GM06990 (cell line): ENCODE measurements around the gene COA4.

DNA sequence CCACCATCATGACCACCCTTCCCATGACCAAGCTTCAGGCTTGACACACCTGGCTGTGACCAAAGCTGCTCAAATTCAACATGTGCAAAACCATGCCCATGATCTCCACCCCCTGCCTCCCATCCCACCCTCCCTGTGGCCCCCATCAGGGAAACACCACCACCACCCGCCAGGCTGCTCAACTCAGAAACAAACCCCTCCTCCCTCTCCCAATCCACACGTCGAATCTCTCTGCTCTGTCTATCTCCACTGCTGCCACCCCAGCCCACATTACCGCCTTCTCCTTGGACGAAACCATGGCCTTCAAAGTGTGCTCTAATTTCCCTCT is 19.7 kb upstream of the PDE2A start:
- RRBS = no CpG with 5 or more reads among the region's 5 CpGs

DNA sequence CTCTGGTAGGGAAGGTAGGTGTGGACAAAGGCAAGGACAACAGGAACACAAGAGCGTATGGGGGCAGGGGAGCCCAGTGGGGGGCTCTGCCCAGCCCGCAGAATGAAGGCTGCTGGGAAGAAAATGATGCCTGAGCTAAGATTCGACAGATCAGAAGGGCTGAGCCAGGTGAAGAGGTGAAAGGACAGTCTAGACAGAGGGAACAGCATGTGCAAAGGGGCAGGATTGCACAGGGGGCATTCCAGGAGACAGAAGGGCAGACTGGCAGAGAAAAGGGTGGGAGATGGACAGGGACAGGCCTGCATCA is 33.2 kb upstream of the PDE2A start:
- RRBS = no CpG with 5 or more reads among the region's 3 CpGs

DNA sequence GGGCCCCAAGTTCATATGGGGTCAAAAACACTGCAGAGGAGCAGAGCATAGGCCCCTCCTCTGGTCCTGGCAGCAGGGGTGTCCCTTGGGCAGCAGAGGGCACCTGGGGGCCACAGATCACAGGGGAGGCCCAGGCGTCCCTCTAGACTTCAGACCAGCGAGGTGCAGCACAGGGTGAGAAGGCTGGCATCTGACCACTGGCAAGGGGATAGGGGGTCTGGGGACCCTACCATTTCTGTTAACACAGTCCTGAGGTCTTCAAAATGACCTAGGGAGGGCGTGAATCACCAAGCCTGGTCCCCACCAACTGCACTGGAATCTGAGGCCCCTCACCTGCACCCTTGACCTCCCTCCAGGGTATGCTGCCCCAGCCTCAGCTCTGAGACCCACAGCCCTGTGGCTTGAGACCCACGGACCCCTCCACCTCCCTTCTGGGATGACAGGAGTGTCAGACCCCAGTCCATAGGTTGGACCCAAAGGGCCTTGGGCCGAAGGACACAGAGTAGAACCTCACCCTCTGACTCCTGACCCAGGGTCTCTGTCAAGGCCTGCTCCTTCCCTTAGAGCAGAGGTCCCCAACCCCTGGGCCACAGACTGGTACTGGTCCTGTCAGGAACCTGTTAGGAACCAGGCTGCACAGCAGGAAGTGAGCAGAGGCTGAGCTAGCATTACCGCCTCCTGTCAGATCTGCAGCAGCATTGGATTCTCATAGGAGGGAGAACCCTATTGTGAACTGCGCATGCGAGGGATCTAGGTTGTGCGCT is 1.5 kb upstream of the ARAP1 start:
- RRBS = no CpG with 5 or more reads among the region's 9 CpGs

DNA sequence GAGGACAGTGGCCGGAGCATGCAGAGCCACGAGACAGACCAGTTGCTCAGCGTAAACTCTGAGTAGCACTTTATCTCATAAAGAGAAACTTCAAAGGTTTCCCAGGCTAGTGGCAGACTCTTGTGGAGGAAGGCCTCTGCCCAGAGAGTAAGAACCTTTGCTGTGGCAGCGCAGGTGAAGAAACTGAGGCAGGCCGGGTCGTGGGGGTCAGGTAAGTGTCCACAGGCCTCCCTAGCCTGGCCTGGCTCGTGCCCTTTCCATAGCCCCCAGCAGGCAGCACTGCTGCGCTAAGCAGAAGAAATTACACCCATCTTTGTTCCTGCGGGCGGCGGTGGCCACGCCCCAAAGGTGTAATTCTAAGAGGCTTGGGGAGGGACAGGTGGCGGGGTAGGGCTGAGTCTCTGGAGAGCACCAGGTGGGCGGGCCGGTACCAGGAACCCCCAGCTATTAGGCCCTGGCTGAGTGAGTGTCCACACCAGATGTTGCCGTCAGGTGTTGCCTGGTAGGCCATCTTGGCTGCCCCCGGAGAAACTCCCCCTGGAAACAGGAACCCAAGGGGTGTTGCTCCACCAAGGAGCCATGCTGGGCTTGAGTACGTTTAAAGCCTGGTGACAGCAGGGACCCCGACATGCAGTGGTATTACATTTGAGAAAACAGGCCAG is 12.2 kb upstream of the ARAP1 start:
- RRBS = no CpG with 5 or more reads among the region's 19 CpGs

GRCh38 chr11:72778705-72779537 is 14.9 kb downstream of the STARD10 start:
- RRBS = no CpG with 5 or more reads among the region's 7 CpGs

- RRBS = 39% methylated on average over 13 of the region's 31 CpGs
Observed at GRCh38 chr11:72780913-72781430, 12.9 kb downstream of the STARD10 start.

GRCh38 chr11:72921481-72921970 is 107.3 kb downstream of the ATG16L2 start:
- RRBS = no CpG with 5 or more reads among the region's 3 CpGs

GRCh38 chr11:72982131-72982492 is 160.0 kb downstream of the FCHSD2 start:
- RRBS = no CpG with 5 or more reads among the region's 3 CpGs

GRCh38 chr11:73140496-73141027 is 1.6 kb downstream of the FCHSD2 start:
- RRBS = 4% methylated on average over 10 of the region's 21 CpGs

DNA sequence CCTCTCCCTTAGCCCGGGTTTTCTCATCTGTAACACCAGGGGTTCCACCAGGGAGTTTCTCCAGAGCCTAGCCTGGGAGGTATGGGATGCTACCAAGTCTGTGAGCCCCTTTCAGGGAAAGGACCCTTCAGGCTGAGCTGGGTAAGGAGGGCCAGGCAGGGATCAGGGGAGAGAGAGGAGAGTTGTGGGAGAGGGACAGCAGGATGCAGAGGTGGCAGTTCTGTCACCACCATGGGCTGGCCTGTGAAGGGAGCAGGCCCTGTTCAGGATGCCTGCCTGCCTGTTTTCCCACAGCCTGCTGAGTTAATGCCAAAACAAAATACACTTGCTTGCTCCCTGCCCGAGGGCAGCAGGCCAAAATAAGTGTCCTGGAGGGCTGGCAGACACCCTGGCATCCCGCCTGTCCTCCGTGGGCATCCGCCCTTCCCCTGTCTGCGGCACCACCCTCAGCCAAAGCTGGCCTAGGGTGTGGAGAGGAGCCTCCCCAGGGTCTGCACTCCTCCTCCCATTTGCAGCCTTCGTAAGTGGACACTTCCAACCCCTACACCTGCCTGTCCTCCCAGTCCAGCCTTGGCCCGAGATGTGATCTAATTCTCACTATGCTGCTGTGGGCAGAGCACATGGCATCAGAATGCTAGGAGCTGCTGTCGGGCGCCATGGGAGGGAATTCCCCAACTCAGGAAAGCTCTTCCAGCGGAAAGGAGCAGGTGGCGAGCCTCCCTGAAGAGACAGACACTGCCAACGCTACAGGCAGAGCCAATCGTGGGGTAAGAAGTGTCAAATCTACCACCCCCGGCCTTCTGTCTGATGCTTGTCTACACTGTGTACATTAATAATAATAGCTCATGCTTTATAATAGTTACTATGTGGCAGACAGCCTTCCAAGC is 6.0 kb upstream of the FCHSD2 start:
- RRBS = no CpG with 5 or more reads among the region's 15 CpGs

GRCh38 chr11:73157135-73158209 is 15.4 kb upstream of the FCHSD2 start:
- RRBS = no CpG with 5 or more reads among the region's 9 CpGs

GRCh38 chr11:73309132-73309532 is 1.1 kb downstream of the ARHGEF17 start:
- RRBS = 10% methylated on average over 29 of the region's 41 CpGs

- RRBS = no CpG with 5 or more reads among the region's 16 CpGs
Observed at GRCh38 chr11:73309533-73309927, 1.5 kb downstream of the ARHGEF17 start.

GRCh38 chr11:73314378-73315307 is 6.6 kb downstream of the ARHGEF17 start:
- RRBS = no CpG with 5 or more reads among the region's 10 CpGs

DNA sequence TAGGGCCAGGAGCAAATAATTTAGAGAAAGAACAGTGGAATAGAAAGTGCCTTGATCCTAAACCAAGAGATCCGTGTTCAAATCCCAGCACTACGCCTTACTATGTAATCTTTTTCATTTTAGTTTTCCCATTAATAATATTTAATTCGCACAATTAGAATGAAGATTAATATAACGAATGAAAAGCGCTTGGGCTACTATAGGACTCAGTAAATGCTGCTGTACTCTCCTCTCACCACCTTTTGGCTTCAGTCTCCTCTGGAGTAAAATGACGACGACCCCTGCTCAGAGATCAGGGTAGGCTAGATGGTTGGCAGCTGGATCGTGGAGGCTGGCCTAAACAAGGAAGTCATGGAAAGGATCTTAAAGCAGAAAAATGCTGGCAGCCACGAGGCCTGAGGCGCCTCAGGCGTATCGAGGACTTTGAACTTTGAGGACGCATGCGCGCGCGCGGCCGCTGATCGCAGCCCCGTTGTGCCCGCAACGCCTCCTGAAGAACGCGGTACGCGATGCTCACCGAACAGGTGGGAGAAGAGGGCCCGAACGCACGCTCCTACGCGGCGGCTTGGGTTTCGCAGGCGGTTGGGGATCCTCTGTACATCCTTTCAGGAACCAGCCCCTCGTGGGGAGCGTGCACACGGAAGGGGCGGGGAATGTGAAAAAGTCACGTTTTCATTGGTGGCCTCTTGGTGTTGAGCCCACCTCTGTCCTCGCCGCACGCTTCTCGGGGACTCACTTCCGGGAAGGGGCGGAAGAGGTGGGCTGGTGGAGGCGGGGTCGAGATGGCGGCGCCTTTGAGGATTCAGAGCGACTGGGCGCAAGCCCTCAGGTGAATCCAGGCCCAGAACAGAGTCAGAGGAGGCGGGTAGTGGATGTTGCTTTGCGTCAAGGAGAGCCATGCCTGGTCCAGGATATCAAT is at the start of gene COA4:
TSS of gene COA4 (minus strand) at position 607 of the 919 bp plus-strand sequence.
- RRBS = no CpG with 5 or more reads among the region's 55 CpGs

- RRBS = no CpG with 5 or more reads among the region's 4 CpGs
Observed at GRCh38 chr11:73971937-73972687, 10.5 kb downstream of the UCP2 start.

- RRBS = no CpG with 5 or more reads among the region's 2 CpGs
Observed at GRCh38 chr11:74019146-74019492, 10.2 kb upstream of the UCP3 start.

DNA sequence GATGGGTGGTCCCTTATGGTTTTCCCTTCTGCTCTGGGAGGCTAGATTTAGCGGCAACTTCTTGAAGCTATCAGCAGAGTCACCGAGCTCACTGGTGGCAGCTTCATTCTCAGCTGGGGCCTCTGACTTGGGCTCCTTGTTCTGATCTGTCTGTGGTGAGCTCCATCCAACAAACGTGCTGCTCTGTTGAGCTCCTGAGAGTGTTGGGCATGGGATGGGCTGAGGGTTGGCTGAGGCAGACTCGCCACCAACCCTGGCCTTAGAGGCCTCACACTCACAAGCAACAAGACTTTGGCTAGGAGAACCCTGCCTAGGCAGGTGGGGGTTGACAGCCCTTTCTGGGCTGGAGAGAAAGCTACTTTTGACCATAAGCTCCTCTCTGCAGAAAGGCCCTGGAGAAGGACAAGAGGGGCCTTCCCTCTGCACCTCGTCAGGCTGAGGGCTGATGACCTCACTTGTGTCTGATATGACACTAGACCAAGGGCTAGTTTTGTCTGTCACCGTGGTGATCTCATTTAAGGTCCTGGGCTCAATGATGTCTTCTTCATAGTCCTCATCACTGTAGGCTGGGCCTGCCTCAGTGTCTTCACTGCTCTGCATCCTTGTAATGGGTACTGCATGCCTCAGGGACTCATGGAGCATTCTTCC is 24.7 kb upstream of the UCP3 start:
- RRBS = no CpG with 5 or more reads among the region's 6 CpGs

- RRBS = 59% methylated on average over 4 of the region's 35 CpGs
Observed at GRCh38 chr11:74466502-74467390, 603 bp downstream of the KCNE3 start.

DNA sequence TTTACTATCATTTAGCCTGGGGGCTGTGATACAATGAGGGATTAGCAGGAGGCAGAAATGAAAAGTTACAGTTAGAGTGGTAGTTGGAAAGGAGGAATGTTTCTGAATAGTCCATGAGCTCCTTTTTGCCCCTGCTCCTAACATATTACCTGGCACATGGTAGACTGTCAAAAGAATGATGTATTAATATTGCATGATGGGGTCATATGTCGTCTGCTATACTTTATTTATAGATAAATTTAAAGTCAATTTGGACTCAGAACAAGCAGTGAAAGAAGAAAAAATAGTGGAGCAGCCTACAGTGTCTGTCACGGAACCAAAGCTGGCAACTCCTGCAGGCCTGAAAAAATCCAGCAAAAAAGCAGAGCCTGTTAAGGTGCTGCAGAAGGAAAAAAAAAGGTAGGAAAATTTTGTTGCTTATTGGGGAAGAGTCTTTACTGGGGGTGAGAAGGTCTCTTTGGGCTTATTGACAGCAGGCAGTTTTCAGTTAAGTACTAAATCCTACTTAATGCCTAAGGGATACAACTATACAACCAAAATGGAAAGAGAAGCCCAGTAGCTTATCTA is 32.9 kb downstream of the POLD3 start:
- RRBS = no CpG with 5 or more reads among the region's 2 CpGs